Aortic smooth muscle cell (primary cell): ENCODE measurements around a stretch of chr3.

- RRBS = no CpG with 5 or more reads among the region's 4 CpGs
Observed at GRCh38 chr3:74498-75347, 121.8 kb upstream of the CHL1 start.

- RRBS = 23% methylated on average over 8 of the region's 48 CpGs
Observed at GRCh38 chr3:535796-536447, 339.4 kb downstream of the CHL1 start.

DNA sequence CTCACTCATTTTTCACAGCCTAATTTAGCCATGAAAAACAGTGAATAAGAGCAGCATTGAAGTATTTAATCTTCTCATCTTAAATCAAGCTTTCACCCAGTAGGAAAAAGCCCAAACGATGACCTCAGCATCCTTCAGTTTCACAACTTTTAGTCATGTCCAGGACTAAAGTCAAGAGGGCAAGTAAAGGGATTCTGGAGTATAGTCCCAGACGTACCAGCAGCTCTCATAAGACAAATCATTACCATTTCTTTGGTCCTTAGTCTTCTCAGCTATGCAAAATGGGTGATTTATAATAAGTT is 237.3 kb downstream of the IL5RA start:
- RRBS = no CpG with 5 or more reads among the region's 2 CpGs

DNA sequence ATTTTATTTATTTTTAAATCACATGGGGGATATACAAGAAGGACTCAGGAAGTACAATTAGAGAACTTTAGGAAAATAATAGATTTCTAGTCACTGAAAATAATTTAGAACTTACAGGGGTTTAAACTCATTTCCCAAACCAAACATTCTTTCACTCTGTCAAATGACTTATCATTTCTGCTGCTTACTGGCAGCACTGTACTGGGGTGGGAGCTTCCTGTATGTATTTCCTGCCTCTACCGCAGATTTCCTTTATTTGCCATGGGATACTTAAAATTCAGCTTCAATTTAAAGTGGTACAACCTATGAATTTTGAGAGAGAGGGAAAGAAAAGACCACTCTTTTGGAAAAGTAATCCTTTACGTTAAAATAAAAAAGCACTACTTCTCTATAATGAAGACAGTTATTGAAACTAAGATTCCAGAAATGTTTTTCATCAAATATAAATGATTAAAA is 6.1 kb downstream of the CRBN start:
- RRBS = no CpG with 5 or more reads among the region's 2 CpGs

DNA sequence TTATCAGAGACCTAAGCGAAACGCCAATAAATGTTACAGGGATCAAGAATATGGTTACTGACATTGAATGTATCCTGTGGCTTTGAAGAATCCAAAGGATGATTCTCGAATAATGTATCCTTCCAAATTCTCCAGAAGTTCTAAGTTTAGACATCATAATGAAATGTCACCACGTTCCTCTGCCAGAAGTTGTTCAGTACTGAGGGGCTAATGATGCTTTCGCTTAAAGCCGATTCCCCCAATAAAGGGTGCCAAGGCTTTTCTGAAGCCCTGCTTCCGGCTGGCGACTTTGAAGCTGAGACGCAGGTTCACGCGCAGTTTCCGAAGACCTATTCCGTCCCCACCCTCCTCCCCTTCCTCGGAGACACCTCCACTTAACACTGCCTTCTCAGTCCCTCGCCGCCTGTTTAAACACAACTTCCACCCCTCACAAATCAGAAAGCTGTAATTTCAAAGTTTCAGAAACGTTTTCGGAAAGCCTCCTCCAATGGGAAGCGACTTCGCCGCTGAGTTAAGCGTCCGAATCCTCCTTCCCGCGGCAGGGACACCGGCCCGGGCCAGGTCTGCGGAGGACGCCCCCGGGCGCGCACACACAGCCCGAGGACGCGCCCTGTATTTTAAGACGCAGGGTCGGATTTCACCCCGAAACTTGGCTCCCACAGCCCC is 733 bp upstream of the LRRN1 start:
- RRBS = no CpG with 5 or more reads among the region's 38 CpGs

GRCh38 chr3:4493645-4493969 is 459 bp downstream of the ITPR1 start:
- RRBS = no CpG with 5 or more reads among the region's 6 CpGs

DNA sequence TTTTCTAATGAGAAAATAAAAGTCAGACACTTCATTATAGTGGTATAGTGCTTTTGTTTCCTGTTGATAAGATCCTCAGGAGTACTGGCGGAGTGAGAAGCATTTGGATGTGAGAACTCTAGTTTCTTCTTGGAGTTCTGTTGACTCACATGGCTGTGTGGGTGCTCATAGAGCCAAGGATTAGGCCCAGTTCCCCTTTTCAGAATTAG is 2.1 kb downstream of the ITPR1 start:
- RRBS = no CpG with 5 or more reads among the region's 1 CpG

- RRBS = no CpG with 5 or more reads among the region's 10 CpGs
Observed at GRCh38 chr3:4580556-4580968, 87.4 kb downstream of the ITPR1 start.

DNA sequence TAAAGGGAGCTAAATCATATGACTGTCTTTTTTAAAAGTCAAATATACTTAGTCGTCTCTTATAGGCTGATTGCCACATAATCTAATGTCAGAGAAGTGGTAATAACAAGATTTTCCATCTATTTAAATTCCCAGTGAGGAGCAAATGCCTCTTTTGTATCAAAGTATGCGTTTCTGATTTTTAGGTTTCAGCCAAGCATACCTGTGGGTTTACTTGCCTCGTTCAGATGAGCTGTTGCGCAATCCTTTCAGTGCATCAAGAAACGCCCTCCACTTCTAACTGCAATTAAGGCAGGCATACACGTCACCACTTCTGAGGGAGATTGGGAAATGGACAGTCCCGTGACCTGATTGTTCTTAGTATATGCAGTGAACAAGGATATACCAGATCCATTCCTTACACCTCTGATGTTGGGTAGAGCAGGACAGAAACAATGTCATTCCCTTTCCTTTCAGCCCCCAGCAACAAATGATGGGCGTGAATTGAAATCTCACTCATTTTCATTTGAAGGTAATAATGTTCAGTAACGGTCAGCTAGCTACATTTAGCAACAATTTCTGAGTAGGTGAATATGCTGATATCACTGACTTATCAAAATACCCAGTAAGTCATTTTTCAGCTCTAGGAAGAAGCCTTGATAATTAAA is 219.0 kb downstream of the ITPR1 start:
- RRBS = no CpG with 5 or more reads among the region's 9 CpGs

GRCh38 chr3:4721415-4722015 is 228.4 kb downstream of the ITPR1 start:
- RRBS = no CpG with 5 or more reads among the region's 9 CpGs

DNA sequence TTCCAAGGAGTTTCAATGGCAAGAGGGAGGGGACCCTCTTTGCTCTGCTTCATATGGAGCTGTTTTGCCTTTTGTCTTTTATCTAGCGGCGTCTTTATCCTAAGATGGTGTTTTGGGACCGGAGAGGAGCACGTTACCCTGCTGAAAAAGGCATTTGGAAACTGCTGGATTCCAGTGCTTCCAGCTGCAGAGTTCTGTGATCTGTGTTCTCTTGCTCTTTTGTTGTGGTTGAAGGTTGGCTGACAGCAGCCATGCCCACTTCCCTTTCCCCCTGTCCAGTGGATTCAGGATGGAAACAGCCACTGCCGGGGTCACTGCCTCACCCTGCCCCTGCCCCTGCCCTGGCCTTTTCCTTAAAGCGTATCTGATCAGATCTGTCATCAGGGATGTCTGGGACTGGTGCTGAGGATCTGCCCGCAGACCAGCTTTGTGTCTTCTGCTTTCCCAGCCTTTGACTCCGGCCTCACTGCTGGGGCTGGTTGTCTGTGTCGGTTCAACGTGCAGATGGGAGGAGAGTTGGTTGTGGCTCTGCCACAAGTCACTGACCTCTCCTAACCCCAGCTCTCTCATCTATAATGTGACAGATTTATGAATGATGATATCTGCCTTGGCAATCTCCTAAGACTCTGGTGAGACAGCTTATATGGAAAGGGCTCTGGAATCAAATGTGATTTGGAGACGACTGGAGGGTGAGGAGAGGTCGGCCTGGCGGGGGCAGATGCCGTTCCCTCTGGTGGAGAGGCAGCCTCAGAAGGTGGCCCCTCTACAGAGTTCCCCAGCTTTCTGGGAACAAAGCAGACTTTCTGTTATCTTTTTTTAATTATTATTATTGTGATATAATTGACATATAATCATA is 219.4 kb upstream of the BHLHE40 start:
- RRBS = no CpG with 5 or more reads among the region's 14 CpGs

GRCh38 chr3:4899653-4900365 is 79.4 kb upstream of the BHLHE40 start:
- RRBS = no CpG with 5 or more reads among the region's 11 CpGs

- RRBS = no CpG with 5 or more reads among the region's 10 CpGs
Observed at GRCh38 chr3:4902082-4902626, 77.1 kb upstream of the BHLHE40 start.

GRCh38 chr3:4981159-4981667 is 2.0 kb downstream of the BHLHE40 start:
- RRBS = no CpG with 5 or more reads among the region's 3 CpGs

DNA sequence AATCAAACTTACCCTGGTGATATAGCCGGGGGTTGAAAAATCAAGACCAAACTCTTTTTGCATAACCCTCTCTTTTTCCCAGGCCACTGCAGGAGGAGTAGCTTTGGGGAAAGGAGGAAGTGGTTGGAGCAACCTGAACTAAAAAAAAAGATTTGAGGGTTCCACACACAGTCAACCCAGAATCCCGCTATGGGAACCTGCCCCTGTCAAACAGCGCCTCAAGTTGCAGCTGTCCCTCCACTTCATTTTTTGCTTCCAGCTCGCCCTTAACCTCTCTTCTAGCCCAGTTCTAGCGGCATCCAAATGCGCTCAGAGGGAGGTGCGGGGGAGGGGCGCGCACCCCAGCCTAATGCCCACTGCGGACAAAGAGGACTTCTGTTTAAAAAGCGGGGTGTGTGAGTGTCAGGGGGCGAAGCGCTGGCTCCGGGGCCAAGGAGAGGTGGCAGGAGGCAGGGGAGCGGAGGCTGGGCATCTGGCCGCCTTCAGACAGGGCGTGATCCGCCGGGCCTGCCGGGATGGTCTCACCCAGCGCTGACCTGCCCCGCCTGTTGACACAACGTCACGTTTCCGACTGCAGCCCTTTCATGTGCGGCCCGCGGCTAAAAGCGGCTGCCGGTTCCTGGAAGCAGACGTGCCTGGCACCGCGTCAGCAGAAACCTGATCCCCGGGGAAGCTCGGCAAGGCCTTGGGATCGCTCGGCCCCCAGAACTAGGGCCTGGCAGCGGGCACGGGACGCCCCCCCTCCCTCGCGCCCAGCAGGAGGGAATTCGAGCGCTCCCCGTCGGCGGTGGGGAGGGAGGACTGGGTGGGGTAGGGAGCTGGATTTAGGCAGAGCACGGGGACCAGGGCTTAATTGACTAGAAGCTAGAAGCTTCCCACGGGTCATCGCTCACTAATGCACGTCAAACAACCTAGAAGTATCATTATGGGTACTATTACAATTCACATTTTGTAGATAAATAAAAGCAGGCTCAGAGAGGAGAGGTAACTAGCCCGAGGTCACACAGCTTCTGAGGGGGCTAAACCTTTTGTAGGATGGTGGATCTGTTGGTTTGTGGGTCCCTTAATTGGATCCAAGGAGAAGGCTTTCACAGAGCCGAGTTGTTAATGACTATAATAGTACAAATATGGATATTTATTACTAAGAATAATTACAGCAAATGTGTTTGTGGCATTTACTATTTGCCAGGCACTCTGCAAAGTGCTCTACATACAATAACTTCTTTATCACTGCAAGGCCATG is 7.6 kb downstream of the BHLHE40 start:
- RRBS = 2% methylated on average over 18 of the region's 53 CpGs

DNA sequence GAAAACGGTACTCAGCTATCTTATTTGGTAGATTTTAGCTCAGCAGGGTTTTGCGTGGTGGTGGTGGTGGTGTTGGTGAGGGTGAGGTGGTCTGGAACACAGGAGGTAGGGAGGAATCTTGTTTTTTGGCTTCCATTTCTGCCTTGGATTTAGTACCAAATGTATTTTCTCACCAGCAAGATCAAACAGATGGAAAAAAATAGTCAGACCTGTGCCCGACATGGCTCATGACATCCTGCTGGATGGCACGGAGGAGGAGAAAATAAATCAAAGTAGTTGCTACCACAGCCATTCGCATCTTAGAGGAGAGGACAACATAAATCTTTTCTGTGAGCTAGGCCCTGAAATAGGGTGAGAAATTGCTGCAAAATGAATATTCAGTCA is 69.3 kb upstream of the ARL8B start:
- RRBS = no CpG with 5 or more reads among the region's 5 CpGs

- RRBS = no CpG with 5 or more reads among the region's 5 CpGs
Observed at GRCh38 chr3:5055563-5056204, 66.4 kb upstream of the ARL8B start.

- RRBS = no CpG with 5 or more reads among the region's 6 CpGs
Observed at GRCh38 chr3:5189220-5189527, 1.7 kb downstream of the EDEM1 start.

- RRBS = no CpG with 5 or more reads among the region's 2 CpGs
Observed at GRCh38 chr3:8445844-8446327, 55.7 kb upstream of the LMCD1 start.

GRCh38 chr3:8458020-8458610 is 43.5 kb upstream of the LMCD1 start:
- RRBS = no CpG with 5 or more reads among the region's 2 CpGs